Parietal lobe (tissue), 2 donors: ENCODE data around the gene GOLGA1.

GRCh38 chr9:124660062-124661137, 110.7 kb downstream of the NR6A1 start:
- RAMPAGE, long total RNA: no peak

DNA sequence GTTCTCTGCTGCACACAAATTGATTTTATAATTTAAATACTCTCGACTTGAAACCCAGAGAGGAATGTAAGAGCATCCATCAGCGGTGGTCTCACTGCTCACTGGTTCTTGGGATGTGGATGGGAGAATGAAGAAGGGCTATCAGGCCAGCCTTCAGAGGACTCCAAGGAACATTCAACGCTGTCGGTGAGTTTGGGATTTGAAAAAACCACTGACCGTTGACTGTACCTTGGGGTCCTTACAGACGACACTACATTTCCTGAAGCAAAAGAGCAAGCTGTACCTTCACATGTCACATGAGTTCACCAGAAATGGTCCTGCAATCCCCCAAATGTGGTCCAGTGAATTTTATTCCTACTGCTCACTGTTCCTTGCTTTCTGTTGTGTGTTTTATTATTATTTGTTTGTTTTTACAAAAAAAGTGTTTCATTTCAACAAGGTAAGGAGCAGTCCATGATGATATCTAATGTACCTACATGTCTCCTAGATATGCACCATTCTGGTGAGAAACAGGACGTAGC, 78.7 kb downstream of the NR6A1 start:
- RAMPAGE, long total RNA: no peak

GRCh38 chr9:124693507-124694062, 77.5 kb downstream of the NR6A1 start:
- RAMPAGE, long total RNA: no peak

DNA sequence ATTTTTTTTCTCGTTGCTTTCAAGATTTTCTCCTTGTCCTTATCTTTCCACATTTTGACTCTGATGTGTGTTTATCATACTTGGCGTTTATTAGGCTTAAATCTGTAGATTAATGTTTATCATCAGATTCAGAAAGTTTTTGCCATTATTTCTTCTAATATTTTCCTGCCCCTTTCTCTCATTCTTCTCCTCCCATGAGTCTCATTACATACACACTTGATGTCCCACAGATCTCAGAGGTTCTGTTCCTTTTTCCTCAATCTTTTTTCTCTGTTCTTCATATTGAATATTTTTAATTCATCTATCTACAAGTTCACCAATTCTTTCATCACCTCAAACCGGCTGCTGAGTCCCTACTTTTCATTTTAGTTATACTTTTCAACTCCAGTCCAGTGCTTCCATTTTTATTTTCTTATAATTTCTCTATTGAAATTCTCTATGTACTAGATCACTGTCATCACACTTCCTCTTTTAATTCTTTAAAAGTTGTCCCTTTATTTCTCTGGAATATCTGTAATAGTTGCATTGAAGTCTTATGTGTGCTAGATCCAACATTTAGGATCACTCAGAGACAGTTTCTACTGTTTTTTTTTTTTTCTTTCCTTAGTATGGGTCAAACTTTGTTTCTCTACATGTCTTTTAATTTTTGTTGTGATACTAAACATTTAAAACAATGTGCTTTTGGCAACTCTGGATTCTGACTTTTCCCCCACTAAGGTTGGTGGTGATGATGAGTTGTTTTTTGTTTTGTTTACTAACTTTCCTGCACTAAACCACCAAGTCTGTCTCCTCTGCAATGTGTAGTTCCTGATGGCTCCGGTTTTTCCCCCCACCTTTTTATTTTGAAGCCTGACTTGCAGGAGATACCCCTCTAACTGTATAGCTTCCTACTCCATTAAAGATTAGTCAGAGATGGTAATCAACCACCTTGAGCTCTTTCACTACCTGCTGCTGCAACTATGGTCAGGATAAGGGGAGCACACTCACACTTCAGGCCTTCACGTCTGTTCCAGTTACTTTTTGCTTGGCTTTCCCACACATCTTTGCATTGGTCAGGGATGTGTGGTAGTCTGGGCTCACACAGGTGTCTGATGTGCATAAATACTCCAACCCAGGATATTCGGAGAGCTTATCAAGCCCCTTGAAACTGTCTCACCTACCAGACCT, 63.8 kb downstream of the NR6A1 start:
- RAMPAGE, long total RNA: no peak

DNA sequence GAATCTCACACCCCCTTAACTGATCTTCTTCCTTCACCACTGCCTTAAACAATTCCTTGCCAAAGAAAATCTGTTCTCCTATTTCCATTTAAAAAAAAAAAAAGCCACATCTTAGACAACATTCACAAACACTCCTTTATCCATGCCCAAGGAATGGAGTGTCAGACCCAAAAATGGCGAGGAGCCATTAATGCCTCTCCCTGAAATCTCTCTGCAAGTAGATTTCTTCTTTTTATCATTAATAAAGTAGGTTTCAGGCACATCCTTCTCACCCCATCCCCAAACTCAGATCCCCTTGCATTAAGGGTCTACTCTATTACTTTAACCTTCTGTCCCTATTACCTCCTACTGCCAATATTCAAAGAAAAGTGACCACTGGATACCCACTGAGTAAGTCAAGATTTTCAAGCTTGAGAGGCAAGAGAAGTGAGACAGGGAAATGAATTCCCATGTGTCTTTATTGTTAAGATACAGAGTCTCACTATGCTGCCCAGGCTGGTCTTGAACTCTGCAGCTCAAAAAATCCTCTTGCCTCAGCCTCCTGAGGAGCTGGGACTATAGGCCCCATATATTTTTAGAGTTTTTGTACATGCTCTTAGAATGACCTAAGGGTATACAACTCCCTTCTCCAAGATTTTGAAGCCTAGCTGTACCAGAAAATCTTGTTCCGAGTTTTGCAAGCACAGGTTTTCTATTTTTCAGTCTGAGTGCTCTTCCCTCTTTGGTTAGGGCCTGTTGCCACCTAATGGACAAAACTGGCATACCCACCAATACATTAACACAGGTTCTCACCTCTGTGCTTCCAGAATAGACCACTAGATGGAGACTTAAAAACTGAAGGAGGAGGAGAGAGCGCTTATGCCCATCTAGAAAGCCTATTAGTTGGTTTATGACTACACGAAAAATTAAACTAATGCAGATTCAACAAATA, 59.5 kb downstream of the NR6A1 start:
- RAMPAGE, long total RNA: no peak

DNA sequence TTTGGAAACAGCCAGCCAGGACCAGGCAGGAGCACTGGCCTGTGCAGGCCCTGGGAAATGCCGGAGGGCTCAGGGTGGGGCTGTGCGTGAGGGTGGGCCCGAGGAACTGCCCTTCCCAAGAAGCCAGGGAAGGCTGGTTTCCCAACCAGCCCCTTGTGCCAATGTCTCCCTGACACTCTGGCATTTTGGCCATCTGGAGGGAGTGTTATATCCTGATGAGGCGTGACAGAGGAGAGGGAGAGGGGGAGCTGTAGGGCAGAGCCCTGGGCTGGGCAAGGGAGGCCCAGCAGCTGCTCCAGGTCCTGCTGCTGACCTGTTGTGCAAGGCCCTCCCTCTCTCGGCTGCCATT, 16.1 kb downstream of the OLFML2A start:
- RAMPAGE, long total RNA: no peak

DNA sequence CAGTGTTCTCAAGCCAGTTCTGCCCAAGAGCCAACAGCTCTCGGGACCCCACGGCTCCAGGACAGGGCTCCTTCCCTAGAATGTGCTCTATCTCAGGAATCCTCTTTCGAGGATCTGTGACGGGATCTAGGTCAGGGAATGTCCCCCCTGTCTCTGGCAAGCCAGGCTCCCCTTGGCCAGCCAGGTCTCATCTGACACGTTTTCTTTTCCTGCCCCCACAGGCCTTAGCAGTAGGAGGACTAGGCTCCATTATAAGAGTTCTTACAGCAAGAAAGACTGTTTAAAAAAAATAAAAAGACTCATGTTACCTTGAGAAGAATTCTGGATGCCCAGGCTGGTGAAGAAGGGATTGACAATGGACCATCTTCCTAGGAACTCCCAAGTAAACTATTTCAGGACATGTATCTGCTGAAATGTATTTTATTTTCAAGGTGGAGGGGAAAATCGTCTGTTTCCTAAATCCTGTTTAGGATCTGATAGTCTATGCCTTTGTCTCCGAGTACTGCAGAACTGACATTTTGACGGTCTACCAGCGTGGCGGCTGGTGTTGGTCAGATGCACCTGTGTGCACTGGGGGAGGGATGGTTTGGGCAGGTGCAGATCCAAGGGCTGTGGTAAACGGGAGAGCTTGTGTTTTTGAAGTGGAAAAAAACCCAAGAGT, 14.9 kb downstream of the ARPC5L start:
- RAMPAGE, long total RNA: no peak

- RAMPAGE, long total RNA: no peak
These were observed 19.8 kb downstream of the GOLGA1 start for GRCh38 chr9:124920983-124921683.

- RAMPAGE, long total RNA: no peak
These were observed at the start of gene GOLGA1 for GRCh38 chr9:124940884-124941699. Gene GOLGA1, minus strand, starts transcription at chr9:124941083.

GRCh38 chr9:125151493-125152386, 8.4 kb upstream of the SCAI start:
- RAMPAGE, long total RNA: no peak

DNA sequence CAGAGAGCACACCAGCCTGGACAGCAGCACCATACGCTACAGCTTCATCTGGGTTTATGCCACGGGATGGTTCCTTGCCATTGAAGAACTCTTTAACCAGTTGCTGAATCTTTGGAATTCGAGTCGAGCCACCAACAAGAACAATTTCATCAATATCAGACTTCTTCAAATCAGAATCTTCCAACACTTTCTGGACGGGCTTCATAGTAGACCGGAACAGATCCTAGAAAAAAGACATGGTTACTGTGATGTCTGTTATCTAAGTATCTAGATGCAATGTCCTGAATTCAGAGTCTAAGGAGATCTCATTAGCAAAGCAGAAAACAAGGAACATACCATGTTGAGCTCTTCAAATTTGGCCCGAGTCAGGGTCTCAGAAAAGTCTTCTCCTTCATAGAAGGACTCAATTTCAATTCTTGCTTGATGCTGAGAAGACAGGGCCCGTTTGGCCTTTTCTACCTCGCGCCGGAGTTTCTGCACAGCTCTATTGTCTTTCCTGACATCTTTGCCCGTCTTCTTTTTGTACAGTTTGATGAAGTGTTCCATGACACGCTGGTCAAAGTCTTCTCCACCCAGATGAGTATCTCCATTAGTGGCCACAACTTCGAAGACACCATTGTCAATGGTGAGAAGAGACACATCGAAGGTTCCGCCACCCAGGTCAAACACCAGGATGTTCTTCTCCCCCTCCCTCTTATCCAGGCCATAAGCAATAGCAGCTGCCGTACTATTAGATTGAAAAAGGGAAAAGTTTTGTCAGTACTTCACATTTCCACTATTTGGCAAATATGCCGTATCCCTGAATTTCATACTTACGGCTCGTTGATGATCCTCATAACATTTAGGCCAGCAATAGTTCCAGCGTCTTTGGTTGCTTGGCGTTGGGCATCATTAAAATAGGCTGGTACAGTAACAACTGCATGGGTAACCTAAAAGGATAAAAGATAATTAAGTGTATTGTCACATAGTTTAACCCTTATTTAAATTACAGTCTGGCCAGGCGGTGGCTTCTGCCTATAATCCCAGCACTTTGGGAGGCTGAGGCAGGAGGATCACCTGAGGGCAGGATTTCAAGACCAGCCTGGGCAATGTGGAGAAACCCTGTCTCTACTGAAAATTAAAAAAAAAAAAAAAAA, 2.2 kb downstream of the HSPA5 start:
- RAMPAGE, long total RNA: no peak

DNA sequence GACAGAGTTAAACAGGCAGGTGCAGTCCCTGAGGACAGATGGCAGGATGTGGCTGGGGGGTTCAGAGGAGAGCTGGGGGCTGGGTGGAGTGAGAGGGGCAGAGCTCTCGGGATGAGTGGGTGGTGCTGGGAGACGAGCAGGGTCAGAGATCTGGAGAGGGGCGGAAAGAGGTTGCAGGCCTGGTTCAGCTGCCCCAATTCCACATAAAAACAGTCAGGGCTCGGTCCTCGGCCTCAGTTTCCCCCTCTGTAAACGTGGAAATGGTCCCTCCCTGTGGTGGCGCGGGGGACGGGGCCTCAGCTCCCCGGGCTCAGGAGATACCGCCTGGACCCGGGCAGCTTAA, 146.0 kb downstream of the GAPVD1 start:
- RAMPAGE, long total RNA: no peak

DNA sequence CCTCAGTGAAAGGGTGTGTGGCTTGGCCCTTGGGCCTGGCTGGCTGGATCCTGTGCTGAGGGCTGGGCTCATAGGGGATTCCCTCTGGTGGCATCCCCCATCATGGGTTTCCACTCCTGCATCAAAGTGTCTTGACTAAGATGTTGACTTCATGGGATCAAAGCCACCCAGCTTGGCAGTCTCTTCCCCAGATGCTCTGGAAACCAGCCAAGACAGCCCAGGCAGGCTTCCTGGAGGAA, 166.7 kb downstream of the GAPVD1 start:
- RAMPAGE, long total RNA: no peak

DNA sequence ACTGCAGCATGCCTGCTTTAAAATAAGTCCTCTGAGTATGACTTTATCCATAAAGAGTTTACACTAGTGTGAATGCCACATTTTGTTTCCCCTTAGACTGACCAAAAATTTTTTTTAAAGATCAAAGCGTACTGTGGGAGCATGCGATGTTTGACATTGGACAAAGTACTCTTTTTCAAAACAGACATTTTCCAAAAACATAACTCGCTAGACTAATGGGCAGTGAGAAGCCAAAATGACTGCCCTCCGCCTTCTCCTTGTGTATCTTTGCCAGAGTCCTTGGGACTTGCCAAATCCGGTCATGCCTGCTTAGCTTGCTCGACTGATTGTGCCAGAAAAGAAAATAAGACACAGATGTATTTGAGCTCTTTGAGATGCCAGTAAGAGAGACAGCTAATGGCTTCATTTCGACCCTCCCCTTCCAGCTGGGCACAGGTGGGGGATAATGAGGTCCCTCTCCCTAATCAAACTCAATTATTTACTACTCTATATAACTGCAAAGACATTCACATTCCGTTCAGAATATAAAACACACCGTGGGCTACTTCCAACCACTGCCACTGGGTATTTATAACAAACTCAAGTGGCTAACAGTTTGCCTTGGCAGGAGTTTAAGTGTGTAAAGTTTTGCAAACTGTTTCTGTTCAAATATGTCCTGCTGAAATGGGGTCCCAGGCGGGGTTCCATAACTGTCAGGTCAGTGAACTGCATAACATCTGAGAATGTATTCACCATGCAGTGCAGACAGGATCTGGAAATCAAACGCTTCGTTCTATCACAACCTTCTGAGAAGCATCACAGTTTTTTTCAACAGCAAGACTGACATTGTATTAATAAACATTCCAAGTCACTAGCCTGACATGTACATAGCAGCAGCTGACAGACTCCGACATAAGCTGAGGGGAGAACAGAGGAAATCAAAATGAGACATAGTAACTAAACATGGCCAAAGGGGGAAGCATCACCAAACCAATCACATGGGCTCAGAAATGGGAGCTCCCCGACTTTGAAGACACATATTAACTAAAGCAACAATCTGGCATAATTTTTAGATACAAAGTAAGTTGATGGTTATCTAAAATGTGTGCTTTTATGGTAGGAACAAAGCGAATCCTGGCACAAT, 157.2 kb downstream of the MAPKAP1 start:
- RAMPAGE, long total RNA: no peak

GRCh38 chr9:125578981-125579331, 128.1 kb downstream of the MAPKAP1 start:
- RAMPAGE, long total RNA: no peak

- RAMPAGE, long total RNA: no peak
These were observed 686 bp upstream of the PBX3 start for GRCh38 chr9:125746592-125746781.

GRCh38 chr9:125842385-125842859, 95.2 kb downstream of the PBX3 start:
- RAMPAGE, long total RNA: no peak

GRCh38 chr9:125888819-125889488, 141.8 kb downstream of the PBX3 start:
- RAMPAGE, long total RNA: no peak

DNA sequence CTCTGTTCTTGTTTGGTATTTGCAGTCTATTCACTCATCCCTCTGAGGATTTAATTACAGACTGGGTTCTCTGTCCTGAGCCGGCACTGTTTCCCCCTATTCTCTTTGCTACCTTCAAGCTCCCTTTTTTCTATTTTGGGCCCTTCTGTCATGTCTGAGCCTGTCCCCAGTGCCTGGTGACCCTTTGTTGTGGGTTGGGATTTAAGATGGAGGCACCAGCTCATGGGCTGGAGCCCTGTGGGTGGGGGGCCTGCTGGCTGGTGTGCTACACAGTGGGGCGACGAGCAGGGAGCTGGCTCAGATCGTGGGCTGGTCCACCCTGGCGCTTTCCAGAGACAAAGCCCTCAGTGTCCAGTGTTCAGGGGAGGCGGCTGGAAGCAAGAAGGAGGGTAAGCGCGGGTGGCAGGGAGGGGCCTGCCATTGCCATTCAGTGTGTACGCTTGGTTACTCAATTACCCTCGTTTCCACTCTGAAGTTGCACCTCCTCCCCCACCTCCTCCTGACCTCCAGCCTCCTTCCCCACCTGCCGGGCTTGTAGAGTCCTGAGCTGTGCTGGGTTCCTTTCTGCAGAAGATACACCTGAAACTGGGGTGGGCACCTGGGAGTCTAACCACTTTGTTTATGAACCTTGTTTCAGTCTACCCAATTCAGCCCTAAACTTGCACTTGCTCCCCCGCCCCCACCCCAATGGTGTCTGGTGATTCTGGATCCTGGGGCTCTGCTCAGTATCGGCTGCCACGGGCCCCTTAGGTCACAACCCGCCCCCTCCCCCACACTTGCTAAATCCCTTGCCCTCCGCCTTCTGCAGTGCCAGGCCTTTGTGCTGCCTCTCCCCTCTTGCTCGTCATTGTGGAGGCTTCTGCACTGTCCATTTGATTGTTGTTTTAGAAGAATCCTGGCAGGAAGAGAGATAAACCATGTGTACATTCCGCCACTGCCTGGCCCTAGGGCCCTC, 49.9 kb downstream of the MVB12B start:
- RAMPAGE, long total RNA: no peak

GRCh38 chr9:126423177-126423737, 96.6 kb downstream of the MVB12B start:
- RAMPAGE, long total RNA: no peak